ENCODE measurements around a stretch of chr2.

DNA sequence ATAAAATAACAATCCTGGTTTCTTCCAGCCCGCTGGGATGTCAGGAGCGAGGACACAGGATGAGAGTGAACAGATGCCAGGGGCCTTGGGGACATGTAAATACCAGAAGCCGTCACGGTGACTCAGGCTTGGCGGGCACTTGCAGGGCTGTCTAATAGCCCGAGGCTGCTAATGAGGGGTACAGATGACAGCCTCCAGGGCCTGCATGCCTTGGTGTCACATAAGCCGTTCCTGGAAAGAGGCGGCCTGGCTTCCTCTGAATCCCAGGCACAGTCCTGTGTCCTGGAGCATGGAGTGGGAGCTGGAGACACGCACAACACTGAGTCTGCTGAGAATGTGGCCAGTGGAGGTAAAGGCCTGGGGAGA is 28.1 kb downstream of the HS1BP3 start:
- RRBS: no CpG with 5 or more reads among the region's 9 CpGs

DNA sequence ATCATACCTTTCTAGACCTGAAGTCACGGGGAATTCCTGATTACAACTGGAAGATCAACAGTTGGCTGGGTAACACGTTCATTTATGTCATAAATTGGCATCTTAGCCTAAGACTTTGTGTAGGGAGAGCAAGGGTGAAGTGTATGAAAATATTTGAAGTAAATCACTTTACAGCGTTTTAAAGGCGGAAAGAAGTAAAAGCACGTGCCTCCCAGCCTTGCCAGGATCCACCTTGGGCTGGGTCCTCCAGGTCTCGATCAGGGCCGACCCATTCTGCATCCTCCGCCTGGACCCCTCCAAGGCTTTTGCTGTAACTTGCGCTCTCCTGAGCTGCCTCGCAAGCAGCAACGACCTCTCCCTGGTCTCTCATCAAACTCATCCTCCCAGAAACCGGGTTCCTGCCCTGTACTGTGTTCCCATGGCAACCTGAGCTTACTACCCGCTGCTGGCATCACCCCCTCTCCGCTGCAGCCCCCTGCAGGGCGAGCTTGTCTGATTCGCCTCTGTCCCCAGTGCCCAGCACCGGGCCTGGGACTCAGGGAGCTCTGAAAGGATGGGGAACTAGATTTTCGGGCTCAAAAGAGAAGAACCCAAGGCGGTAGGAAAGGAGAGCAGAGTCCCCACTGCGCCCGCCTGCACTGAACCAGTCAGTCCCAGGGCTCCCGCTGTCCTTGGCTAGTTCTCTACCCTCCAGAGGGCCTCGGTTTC is 611 bp downstream of the HS1BP3 start:
- RRBS: no CpG with 5 or more reads among the region's 23 CpGs

- RRBS: no CpG with 5 or more reads among the region's 2 CpGs
Observed at GRCh38 chr2:20796465-20796918, 26.4 kb downstream of the LDAH start.

DNA sequence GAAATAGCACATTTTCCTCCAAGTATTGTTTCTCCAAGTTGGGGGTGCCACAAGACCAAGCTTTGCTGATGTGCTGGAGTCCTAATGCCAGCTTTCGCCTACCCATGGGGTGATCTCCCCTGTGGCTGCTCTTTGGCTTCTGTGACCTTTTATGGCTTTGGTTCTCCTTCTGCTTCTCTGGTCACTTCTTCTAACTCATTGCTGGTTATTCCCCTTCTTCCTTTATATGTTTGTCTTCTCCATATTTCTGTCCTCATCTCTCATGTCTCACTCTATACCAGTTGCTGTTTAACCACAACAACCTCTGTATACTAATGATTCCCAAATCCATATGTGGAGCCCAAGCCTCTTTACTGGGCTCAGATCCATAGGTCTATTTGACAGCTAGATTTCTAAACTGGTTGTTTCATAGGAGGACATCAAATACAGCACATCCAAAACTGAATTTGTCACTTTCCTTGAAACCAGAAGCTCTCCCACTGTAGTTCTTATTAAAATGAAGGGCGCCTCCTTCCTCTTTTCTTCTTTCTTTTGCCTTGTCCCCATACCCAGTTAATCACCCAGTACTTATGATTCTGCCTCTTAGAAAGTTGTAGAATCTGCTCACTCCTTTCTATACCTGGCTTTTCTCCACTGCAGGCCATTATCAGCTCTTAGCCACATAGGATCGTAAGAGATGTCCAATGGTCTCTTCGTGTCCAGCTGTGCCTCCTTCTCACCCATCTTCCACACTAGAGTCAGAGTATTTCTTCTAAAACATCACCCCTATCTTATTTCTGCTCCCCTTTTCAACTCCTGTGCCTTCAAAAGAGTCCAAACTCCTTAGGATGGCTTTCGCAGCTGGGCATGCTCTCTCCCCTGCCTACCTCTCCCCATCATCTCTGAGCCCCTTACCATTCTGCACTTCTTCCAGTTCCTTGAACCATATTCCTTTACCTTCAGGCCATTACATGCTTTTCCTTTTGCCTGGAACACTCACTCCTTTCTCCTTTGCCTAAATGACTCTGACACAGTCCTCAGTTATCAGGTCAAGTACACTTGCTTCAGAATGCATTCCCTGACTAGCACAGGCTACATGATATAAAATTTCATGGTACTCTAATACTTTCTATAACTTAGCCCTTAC is 22.8 kb downstream of the APOB start:
- RRBS: no CpG with 5 or more reads among the region's 5 CpGs

DNA sequence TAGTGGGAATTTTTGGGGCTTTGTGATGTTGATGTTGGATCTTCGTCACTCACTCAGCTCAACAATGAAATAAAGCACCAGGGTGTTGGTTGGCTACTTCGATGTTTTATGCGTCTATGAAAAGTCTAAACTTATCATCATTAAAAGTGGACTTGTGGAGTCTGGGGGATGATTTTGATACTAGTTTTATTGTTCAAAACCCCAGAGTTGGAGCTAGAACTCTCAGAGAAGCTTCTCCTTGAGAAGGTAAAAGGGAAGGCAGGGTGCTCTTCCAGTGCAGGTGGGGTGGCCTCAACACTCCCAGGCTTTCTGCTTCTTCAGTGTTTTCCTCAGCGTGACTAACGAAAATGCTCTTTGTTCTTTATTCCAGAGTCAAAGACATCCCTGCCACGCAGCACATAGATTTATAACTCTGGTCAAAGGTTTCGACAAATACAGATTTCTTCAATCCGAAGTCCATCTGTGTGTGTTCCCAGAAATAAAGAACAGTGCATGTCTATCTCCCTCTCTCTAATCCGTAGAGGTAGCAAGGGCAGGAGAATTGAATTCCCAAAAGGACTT is 26.6 kb upstream of the TDRD15 start:
- RRBS: no CpG with 5 or more reads among the region's 9 CpGs

- RRBS: no CpG with 5 or more reads among the region's 4 CpGs
Observed at GRCh38 chr2:22281100-22281591, 1103.8 kb upstream of the KLHL29 start.

DNA sequence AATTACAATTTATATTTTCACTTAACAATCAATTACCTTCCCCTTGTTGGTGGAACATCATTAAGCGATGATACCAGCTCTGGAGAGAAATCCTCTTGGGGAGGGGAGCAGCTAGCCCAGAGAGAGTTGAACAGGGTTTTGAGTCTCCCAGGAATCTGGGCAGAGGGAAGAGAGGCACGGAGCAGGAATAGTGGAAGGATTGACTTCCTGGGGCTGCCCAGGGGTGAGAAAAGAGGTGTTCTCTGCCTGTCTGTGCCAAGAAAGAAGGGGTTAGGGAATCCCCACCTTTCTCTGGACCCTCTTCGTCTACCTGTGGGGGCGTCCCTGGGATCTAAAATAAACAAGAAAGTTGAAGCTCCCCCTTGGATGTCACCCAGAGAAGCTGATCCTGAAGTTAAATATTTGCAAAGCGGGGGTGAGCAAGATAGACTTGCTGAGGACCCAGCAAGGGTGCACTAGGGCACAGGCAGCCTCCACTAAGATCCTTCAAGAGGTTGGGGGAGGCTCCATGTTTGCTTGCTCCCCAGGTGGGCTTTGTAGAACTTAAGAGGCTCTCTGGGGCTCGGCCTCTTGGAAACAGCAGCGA is 186.1 kb upstream of the KLHL29 start:
- RRBS: no CpG with 5 or more reads among the region's 7 CpGs

DNA sequence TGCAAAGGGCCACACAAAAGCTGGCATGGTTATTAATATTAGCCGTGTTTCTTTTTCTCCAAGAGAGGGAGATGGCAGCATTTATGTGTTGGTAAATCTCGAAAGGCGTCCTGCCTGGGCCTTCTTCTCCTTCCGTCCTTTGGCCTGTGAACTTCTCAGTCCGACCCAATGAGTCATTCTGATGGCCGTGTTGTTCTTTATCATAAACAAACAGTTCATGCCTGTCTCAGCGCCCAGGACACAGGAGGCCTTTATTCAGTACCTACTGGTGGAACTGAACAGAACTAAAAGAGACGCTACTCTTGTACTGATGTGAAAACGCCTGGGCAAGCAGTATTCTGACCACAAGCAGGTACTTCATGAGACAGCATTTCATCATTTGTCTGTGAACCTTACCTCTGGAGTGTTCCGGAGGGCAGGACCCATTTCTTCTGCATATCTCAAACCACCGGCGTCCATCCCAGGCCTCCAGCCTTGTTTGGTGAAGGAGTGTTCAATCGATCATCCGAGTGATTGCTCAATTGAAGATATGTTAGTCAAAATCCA is 25.0 kb upstream of the KLHL29 start:
- RRBS: no CpG with 5 or more reads among the region's 14 CpGs

DNA sequence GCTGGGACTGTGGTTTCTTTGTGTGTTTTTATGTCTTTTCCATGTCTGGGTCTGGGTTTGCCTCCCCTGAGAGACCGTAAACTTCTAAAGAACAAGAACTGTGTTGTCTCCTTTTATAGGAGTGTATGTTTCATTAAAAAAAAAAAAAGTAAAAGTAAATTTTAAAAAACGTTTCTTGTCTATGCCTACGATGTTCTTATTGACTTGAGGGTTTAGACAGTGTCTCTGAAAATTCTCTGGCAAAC is 67.9 kb downstream of the KLHL29 start:
- RRBS: no CpG with 5 or more reads among the region's 3 CpGs

DNA sequence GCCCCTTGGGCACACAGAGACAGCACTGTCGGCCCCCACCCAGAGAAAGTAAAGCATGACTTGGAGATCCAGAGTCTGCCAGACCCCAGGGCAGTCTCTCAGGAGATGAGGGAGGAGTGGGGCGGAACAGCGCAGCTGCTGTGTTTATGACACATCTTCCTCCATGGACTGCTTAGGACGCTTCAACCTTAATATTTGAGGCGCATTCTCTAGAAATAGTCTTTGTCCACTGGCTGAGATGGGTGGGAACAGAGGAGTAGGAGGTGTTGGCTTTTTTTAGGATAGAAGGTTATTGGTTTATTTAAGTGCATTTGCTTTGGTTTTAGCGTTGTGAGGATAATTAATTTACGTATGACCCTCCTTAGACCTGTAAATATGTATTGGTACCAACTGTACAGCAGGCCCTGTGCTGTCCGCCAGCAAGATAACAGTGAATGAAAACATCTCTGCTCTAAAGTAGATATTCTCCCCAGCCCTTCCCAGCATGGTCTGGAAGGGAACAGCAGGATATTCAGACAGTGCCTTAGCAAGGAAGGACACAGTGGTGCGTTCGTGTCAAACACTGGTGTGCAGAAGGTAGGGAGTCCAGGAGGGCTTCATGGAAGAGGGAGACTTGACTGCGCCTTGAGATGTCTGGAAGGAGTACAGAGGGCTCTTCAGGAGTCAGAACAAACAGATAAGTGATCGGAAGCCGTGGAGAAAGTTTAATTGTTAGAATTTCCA is 114.8 kb downstream of the KLHL29 start:
- RRBS: no CpG with 5 or more reads among the region's 13 CpGs

DNA sequence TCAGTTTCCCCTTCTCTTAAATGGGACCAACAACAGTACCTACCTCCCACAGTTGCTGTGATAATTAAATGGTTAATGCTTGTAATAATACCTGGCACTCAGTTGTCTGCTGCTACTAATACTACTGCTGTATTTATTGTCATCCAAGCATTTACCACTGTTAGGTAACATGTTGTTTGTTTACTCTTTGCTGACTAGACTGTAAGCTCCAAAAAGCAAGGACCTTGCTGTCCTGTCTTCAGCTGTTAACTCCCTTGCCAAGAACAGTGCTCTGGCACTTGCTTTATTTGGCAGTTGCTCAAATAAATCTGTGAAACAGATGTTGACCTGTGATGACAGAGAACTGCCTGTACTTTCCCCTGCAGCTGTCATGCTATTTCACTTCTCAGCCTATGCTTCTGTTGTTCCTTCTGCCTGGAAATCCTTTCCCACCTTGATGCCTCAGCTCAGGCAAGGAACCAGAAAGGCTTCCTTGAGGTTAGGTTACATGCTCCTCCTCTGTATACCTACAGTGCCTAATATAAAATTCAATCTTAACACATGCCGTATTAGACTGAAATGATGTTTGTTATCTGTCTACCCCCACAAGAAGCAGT is 181.2 kb downstream of the ATAD2B start:
- RRBS: no CpG with 5 or more reads among the region's 1 CpG

DNA sequence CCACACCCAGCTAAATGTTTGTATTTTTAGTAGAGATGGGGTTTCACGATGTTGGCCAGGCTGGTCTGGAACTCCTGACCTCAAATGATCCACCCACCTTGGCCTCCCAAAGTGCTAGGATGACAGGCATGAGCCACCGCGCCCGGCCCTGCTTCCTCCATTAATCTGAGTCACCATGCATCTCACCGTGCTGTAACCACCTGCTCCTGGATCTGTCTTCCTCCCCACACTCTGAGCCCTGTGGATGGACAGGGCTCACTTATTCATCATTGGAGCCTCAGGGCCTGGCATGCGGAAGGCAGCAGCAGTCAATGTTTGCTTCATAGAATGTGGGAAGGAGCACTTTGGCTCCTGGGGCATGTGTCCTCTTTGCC is 11.2 kb downstream of the MFSD2B start:
- RRBS: no CpG with 5 or more reads among the region's 6 CpGs

- RRBS: 3% methylated on average over 7 of the region's 30 CpGs
Observed at GRCh38 chr2:24077246-24078104, 1.3 kb upstream of the SF3B6 start.

DNA sequence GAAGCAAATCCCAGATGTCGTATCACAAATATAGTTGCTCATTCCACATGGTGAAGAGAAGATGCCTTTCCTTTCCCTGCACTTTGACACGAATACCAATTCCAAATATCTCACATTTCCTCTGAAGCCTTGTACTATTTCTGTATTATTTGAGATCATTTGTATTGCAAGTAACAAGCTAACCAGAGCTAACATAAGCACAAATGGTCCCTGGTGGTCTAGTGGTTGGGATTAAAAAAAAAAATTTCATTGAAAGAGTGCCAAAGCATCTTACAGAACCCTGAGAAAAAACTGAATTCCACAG is 3.7 kb upstream of the FAM228A start:
- RRBS: no CpG with 5 or more reads among the region's 2 CpGs

DNA sequence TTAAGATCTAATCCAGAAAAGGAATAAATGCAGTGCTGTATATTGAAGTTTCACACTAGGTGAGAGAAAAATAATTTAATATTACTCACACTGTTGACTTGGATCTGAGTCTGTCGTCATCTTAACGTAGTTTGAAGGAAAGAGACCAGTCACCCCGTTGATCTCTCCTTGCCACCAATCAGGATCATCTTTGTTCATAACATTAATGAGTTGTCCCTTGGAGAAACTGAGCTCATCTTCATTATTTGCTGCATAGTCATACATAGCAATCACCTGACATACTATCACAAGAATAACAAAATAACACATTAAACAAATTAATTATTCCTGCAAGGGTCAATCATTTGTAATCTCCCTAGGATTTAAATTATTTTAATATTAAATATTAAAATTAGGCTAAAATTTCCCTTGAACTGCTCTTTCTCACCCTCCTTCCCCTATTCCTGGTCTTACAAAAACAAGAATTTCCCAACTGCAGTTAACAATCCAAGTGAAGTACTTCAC is 71.2 kb downstream of the FAM228A start:
- RRBS: no CpG with 5 or more reads among the region's 3 CpGs

GRCh38 chr2:24275557-24275963 is 84.8 kb downstream of the ITSN2 start:
- RRBS: no CpG with 5 or more reads among the region's 2 CpGs

DNA sequence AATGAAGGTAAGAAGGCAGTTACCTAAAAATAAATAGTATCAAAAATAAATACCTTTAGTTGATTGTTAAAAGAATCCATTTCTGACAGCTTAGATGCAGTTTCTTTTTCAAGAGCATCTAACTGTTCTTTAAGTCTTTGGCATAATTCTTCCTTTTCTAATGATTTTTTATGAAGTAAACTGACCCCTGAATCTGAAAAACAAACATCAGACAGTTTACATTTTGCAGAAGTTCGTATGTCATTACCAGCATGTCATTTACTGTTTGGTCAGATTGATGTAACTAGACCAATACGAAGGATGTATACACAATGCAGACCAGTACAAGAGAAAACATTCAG is 74.2 kb downstream of the ITSN2 start:
- RRBS: no CpG with 5 or more reads among the region's 2 CpGs

DNA sequence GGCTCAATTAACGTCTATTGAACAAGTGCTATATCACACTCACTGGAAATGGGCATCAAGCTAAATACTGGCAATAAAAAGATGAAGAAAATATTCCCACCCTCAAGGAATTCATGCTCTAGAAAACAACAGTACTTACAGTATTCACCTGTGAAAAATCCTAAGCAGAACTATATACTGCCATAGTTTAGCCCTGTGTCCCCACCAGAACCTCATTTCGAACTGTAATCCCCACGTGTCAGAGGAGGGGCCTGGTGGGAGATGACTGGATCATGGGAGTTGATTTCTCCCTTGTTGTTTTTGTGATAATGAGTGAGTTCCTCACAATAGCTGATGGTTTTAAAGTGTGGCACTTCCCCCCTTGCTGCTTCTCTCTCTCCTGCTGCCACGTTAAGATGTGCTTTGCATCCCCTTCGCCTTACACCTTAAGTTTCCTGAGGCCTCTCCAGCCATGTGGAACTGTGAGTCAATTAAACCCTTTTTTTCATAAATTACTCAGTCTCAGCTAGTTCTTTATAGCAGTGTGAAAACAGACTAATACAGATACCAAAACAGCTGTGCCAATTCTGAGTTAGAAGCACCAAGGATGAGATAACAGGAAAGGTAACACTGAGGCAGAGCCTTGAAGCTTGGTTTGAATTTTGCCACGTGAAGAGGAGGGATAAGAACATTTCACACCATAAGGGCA is 44.8 kb downstream of the ITSN2 start:
- RRBS: no CpG with 5 or more reads among the region's 6 CpGs

GRCh38 chr2:24359503-24359976 is 796 bp downstream of the ITSN2 start:
- RRBS: 2% methylated on average over 10 of the region's 28 CpGs

DNA sequence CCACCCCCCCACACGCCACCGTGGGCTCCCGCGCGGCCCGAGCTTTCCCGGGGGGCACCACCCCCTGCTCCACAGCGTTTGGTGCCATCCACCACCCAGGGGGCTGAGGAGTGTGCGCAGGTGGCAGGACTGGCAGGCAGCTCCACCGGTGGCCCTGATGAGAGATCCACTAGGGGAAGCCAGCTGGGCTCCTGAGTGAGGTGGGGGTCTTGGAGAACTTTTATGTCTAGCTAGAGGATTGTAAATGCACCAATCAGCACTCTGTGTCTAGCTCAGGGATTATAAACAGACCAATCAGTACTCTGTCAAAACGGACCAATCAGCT is 42.9 kb upstream of the ITSN2 start:
- RRBS: 71% methylated on average over 4 of the region's 11 CpGs

Measured in hTERT-HM (cell line).